Cerebellum (tissue), 5 donors: ENCODE data around the genes CUTA and ZBTB9.

- PRO-cap, 3 experiments: peak in 2 of 3 experiments; most common minus-strand start chr6:32668392 (in 2)
- RAMPAGE, long total RNA: no peak
These were observed 1.7 kb upstream of the HLA-DQB1 start for GRCh38 chr6:32667960-32668809.

DNA sequence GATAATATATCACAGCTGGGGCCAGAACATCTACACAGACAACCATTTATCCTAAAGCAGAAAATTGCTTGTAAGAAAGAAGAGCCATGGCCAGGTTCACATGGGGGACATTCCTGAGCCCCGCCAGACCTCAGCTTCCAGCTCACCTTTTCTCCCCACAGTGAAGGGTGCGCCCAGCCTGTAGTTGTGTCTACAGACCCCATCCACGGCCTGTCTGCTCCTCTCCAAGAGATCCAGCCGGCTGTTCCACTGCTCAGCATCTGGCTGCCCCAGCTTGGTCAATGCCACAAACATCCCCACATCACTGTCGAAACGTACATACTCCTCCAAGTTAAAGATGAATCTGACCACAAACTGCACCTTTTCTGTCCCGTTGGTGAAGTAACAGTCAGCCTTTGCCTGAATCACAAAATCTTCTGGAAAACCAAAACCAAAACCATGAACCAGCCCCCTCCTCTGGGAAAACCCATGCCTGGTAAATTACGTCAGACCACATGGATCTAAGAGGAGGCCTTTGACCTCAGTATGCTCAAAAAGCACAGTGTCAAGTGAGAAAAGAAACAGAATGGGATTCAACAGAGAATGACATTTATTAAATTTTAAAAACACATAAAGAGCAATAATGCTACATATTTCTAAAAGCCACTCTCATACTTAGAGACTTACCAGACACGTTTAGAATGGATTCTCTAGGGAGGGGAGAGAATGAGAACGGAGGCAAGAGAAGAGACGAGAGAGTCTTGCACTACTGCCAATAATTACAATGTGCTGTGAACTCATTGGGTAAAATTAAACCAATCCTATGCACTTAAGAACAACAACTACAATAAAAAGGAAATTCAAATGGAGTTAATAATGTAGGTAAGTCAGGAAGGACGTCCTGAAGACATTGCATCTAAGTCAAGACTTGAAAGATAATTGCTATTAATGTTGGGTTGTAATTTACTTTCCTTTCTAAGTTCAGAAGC, 1.6 kb downstream of the HLA-DOB start:
- PRO-cap, 3 experiments: no peak in any of the 3 experiments
- RAMPAGE, long total RNA: no peak

DNA sequence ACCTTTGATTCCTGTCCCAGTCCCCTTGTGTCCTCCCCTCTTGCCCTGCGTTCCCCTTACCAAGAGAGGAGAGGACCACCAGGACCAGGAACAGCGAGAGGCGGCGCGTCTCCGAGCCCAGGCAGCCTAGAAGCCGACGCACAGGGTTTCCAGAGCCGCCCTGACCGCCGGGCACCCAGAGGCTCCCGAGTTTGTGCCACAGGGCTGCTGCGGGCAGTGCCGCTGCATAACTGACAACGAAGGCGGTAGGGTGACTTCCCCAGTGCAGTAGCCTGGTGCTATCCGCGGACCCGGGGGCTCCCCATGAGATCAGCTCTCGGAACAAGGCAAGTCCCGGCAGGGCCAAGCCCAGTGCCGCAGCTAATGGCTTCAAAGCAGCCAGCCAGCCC, 531 bp downstream of the TAP1 start:
- PRO-cap, 3 experiments: no peak in any of the 3 experiments
- RAMPAGE, long total RNA: no peak

DNA sequence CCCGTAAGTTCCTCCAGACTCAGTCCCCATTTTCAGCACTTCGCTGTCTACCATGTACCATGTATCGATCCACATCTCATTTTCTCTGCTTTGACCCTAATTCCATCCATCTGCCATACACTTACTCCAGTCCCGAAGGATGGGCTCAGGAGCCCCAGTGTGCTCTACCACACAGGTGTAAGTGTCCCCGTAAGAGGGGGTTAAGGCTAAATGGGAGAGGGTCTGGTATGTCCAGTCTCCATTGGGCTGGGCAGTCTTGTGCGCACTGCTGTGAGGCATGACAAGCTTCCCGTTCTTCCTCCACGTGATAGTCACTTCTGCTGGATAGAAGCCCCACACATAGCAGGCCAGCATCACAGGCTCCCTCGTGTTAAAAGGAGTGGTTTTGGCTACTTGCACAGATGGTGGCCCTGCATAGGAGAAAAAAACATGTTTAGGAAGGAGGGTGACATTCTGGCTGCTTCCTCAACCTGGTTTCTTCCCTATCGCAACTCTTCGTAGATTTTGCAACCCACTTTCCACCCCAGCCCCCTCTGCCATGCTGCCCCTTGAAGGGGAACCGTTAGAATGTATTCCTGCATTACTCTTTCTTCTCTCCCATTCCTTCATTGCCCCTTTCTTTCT, 3.7 kb downstream of the HLA-DMB start:
- PRO-cap, 3 experiments: no peak in any of the 3 experiments
- RAMPAGE, long total RNA: no peak

DNA sequence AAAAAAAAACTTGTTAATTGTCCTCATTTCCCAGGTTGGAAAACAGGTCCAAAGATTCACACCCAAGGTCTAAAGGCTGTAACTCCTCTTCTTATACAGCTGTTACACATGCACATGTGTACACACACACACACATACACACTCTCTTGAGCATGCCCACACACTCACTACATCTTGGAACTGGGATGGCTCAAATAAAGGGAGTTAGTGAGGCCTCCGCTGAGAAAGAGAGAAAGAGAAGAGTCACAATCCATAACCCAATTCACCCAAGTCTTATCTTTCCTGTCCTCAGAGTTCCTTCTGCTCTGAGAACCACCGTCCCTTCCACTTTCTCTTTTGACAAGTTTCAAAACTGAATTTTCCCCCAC, 3.1 kb upstream of the HLA-DMB start:
- PRO-cap, 3 experiments: no peak in any of the 3 experiments
- RAMPAGE, long total RNA: no peak

- PRO-cap, 3 experiments: no peak in any of the 3 experiments
- RAMPAGE, long total RNA: no peak
These were observed 5.5 kb downstream of the BRD2 start for GRCh38 chr6:32973695-32974444.

- PRO-cap, 3 experiments: no peak in any of the 3 experiments
- RAMPAGE, long total RNA: no peak
These were observed 8.8 kb downstream of the BRD2 start for GRCh38 chr6:32977228-32977612.

- PRO-cap, 3 experiments: peak in 1 of 3 experiments; most common minus-strand start chr6:33019126 (in 1)
- RAMPAGE, long total RNA: no peak
These were observed 9.7 kb upstream of the HLA-DOA start for GRCh38 chr6:33018702-33019878.

- PRO-cap, 3 experiments: no peak in any of the 3 experiments
- RAMPAGE, long total RNA: no peak
These were observed 13.8 kb upstream of the HLA-DPB1 start for GRCh38 chr6:33061934-33062365.

- PRO-cap, 3 experiments: peak in 1 of 3 experiments; most common minus-strand start chr6:33073649 (in 1)
- RAMPAGE, long total RNA: no peak
These were observed 2.3 kb upstream of the HLA-DPB1 start for GRCh38 chr6:33073233-33074062.

- PRO-cap, 3 experiments: peak in 3 of 3 experiments; most common plus-strand start chr6:33080843 (in 3); most common minus-strand start chr6:33080675 (in 1)
- RAMPAGE, long total RNA: no peak
These were observed 4.5 kb downstream of the HLA-DPB1 start for GRCh38 chr6:33079919-33081017.

- PRO-cap, 3 experiments: no peak in any of the 3 experiments
- RAMPAGE, long total RNA: no peak
These were observed 1.5 kb downstream of the SLC39A7 start for GRCh38 chr6:33201926-33202835.

DNA sequence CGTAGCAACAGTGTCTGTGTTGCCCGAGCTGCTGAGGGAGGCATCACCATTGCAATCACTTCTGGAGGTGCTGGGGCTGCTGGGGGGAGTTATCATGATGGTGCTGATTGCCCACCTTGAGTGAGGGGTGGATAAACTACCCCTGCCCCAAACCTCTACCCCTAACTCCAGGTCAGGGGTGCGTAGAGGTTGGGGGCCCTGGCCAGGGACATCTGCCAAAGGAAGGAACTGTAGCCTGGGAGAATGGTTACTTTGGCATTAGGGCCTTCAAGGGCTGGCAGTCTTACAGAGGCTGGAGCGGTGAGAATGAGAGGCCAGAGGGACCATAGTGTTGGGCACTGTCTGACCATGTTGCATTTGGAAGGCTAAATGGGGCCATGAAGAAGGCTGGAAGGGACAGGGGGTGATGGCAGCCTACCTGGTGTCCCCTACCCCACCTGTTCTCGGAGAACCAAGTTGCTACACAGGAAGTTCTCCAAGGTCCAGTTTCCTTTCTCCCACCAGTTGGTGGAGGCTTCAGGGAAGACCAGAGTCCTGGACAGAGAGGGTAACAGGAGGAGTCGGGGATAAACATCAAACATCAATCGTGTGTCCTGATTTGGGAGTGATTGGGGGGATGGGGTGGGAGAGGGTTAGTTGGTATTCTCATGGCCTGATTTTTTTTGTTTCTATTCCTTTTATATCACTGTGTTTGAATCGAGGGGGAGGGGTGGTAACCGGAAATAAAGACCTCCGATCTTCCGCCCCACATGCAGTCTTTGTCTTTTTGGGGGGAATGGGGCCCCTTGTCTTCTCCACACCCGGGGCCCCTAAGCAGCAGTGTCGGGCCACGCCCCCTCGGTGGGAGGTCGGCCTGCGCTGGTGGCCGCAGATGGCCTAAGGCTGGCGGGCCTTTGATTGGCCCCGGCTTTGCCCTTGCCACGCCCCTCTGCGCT, 498 bp upstream of the HSD17B8 start:
- PRO-cap, 3 experiments: peak in 1 of 3 experiments; most common minus-strand start position 839 of the sequence (in 1)
- RAMPAGE, long total RNA: no peak

- PRO-cap, 3 experiments: no peak in any of the 3 experiments
- RAMPAGE, long total RNA: no peak
These were observed 868 bp downstream of the HSD17B8 start for GRCh38 chr6:33205159-33205886.

GRCh38 chr6:33319345-33319747, 1.8 kb upstream of the ZBTB22 start:
- PRO-cap, 3 experiments: no peak in any of the 3 experiments
- RAMPAGE, long total RNA: no peak

DNA sequence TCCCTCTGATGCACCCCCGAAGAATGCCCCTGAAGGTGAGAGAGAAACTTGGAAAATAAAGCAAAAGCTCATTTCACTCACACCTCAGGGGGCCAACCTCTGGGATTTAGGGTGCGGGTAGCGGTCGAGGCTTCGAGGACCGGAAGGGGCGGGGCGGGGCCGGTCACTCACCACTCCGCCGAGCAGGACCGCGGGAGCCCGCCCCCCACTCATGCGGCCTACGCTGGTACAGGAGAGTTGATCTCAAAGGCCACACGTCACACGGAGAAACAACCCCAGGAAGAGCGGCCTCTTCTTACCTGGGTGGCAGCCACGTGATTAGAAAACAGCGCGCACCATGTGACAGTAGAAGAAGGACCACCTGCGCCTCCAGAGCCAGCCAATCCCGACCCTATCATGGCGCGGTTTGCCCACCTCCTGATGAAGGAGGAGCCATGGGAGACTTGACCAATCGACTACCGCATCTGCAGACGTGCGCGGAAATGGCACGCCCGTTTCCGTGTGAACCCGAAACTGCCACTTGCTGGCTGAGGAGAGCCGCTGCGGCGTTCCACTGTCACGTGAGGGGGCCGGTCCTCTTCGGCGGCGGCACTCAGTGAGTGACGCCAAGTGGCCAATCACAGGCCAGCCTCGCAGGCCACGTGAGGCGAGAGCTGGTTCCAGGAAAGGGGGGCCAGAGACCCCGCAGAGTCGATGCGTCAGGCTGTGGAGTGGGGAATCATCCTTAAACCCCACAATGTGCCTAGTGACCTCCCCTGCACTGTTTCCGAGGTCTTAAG, at the start of gene CUTA:
Gene CUTA, minus strand, starts transcription at position 320 of the 779 bp plus-strand sequence.
- PRO-cap, 3 experiments: peak in 3 of 3 experiments; most common plus-strand start position 687 of the sequence (in 3); most common minus-strand start position 320 of the sequence (in 3)
- RAMPAGE, long total RNA: start-site peak on the minus strand centred at position 128 of the sequence, 56 bp wide, 381 and 77 reads in 2 replicates; start-site peak on the minus strand centred at position 322 of the sequence, 154 bp wide, 507 and 156 reads in 2 replicates

DNA sequence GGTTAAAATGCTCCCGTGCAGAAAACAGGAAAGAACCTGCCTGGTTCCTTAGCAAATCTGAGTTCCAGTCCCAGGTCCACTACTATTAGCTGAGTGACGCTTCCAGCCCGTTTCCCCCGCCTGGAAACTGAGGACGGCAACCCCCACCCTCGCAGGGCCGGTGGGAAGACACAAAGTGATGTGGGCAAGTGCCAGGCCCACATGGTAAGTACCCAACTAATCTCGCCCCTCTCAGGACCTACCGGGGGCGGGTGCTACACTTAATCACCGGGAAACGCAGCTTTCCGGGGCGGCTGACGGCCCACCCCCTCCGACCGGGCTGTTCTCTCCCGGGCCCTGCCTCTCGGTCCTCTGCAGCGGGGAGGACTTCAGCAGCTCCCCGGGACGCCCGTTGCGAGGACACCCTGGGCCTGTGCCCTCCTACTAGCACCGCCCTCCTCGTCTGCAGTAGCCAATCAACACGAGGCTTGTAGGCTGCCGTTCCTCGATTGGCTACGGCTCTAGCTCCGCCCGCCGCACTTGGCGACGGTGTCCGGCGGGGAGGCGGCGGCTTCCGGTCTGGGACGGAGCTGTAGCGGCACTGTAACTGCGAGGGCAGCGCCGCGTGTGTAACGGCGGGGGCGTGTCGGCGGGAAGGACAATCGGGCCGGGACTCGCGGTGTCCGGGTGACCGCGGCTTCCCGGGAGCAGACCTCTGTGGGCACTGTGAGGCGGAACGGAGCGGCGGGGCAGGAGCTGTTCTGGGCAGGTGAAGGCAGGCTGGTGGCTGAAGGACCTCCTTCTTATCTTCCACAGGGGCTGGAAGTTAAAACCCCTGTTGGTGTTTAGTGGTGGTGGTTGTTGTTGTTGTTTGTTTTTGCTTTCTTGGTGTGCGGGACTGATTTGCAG, at the start of gene ZBTB9:
Gene ZBTB9, plus strand, starts transcription at position 549 of the 888 bp plus-strand sequence.
- PRO-cap, 3 experiments: peak in 3 of 3 experiments; most common plus-strand start position 556 of the sequence (in 3); most common minus-strand start position 345 of the sequence (in 1)
- RAMPAGE, long total RNA: no peak

DNA sequence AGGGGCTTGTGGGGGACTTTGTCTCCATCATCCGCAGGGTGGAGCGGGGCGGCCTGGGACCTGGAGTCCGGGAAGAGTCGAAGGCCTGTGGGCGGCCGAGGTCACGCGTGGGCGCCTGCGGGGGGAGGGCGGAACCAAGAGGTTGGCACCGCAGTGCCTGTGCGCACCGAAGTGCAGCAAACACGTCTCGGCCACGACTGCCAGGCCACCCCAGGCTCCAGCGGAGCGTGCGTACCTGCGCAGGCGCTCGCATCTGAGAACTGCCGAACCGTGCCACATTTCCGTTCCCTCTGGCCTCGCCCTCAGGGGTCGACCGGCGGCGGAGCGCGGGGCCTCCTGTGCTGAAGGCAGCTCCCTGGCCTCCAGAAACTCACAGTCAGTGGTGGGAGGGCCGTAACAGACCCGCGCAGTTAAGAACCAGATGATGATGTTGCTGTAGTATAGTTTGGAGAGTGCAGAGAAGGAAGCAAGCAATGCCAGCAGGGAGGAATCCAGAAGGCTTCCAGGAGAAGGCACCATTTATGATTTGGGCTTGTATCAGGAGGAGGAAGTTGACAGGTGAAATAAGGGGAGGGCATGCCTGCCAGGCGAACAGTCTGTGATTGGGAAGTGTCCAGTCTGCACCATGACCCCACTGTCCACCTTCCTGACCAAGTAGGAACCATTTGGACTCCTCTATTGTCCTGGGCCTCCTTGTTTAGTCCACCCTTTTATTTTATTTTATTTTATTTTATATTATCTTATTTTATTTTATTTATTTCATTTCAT, 13.2 kb upstream of the BAK1 start:
- PRO-cap, 3 experiments: no peak in any of the 3 experiments
- RAMPAGE, long total RNA: no peak

- PRO-cap, 3 experiments: no peak in any of the 3 experiments
- RAMPAGE, long total RNA: no peak
These were observed 17.5 kb downstream of the ITPR3 start for GRCh38 chr6:33638540-33639171.

DNA sequence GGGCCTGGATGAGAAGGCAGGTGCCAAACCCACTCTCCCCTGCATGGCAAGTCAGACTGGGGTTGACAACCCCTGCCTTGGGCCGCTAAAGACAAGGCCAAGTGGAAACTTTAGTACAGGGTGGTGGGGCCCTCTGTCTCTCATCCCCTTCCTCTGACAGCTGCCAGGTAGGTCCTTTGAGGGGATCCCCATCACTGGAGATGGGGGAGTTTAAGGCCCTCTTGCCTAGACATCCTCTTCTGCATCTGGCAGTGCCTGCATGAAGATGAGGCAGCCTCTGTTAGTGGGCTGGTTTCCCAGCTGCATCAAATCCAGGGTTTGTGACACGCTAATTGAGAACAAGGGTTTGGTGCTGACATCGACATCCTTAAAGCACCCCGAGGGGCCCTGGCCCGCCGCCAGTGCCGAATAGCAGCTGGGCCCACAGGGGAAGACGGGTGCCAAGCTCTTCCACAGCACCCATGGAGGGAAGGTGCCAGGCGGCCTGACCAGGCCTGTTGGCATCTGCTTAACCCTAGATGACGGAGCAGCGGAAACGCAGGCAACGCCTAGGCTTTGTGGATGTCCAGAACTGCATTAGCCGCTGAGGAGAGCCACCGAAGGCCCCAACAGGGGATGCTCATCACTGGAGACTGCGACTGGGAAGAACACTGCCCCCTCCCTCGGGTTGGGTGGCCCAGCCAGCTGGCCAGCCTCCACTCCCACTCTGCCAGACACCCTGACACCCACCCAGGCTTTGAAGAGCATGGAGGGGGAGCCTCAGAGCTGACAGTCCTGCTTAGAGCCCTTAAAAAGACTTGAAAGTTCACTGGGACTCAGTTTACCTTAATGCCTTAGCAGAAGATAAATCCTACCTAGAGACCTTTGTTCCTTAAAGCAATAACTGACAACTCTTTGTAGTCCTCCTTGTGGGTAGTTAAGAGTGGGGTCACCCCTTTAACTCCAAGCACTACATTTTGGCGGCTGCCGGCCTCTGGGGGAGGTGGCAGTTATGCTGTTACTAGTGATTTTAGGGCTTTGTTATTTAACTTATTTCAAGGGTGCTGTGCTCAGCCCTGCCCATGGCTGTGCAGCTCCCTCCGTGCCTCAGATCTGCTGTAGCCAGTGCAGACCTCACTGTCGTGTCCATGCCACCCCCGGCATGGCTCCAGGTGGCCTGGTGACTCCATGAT, 15.9 kb downstream of the UQCC2 start:
- PRO-cap, 3 experiments: no peak in any of the 3 experiments
- RAMPAGE, long total RNA: no peak